Jejunum (tissue), 1 donor: ENCODE data around the gene MOCOS.

DNA sequence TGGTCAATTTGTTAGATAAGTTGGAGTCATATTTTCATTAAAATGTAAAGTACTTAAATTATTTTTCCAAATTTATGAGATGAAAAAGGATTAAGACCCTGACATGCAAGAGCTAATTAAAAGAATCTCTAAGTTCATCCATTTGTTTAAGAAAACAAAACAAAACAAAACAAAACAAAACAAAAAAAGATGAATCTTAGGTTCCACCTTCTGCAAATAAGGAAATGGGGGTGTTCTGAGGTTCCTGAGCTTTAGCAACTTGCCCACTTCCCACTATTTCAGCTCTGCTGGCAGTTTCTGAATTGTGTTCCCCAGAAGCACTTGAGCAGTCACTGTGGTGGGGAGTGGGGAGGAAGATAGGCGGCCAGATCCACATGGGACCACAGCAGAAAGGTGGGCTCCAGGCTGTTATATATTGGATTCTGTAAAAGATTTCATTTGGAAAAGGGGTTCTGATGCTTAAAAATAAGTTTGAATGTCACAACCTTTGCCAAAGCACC is 20.3 kb downstream of the INO80C start:
- PRO-cap: no peak

GRCh38 chr18:35589037-35589307 is 7.4 kb downstream of the GALNT1 start:
- PRO-cap: no peak

DNA sequence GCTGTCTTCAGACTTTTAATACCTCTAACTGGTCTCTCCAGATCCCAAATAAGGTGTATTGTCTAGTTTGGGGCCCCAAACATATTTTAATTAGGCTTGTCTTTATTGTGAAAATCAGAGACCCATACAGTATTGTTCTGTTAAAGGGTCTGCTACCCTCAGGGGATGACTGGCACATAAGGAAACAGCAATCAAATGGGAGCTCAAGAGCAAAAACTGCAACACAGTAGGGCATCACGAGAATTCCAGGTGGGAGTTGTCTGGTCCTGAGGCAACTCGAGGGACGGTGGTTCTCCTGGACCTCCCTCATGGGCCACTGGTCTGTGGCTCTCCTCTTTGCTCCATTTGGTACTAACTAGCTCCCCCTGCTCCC is 88.3 kb upstream of the C18orf21 start:
- PRO-cap: no peak

- PRO-cap: no peak
Measured at GRCh38 chr18:35972783-35973252, 339 bp downstream of the C18orf21 start.

DNA sequence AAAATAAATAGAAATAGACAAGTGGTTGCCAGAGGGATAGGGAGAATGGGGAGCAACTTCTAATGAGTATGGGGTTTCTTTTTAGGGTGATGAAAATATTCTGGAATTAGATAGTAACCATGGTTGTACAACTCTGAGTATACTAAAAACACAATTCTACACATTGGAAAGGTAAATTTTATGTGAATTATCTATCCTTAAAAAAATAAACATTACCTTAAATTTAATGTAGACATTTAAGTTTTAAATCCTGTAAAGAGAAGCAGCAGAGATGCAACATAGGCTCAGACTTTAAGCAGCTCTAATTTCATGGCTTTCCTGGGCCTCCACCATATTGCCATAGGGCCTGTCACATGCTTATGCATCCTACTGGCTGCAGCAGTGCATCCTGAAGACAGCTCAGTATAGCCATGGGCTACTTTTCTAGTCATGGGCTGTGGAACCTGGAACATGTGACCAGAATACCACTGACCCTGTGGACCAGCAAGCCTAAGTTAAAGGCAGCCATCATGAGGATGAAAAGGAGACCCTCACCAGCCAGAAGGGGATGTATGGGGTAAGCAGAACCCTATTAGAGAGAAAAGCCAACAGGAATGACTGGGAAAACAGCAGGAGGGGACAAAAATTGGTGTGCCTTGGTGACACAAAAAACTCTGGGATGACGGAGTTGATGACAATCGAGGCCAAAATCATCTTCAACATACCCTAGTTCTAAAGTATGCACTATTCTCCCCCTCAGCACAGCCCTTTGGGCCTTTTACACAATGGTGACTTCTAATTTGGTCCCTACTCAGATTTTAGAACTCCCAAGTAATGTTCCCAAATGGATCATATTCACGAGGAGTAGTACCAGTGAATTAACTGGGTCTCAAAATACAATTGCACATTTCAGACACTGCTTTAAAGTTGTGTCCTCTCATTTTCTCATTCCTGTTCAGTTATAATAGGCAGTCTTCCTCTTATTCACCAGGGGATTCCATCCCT is 10.8 kb downstream of the C18orf21 start:
- PRO-cap: no peak

DNA sequence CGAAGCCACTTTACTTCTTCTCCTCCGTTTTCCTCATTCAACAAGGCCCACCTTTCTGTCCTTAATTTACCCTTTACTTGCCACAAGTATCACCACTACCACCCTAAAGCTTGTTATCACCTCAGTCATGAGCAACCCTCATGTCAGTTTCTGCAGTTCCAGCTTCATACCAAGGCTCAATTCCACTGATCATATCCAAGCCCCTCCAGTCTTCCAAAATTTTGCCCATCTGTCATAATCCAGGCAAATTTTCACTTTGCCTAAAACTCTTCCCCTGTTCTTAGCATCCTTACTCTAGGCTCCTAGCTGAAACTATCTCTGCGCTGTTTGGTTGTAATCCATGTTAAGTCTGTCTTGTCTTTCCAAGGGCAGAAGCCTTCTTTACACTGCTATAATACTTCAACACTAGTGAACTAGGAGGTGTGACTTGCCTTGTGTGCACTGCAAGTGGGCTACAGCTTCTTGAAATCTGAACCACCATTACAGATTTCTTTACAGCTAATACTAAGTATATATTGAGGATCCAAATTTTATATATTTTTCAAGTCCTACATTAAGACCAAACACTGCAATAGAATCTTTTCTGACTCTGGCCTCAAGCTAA is 26.1 kb downstream of the C18orf21 start:
- PRO-cap: no peak

DNA sequence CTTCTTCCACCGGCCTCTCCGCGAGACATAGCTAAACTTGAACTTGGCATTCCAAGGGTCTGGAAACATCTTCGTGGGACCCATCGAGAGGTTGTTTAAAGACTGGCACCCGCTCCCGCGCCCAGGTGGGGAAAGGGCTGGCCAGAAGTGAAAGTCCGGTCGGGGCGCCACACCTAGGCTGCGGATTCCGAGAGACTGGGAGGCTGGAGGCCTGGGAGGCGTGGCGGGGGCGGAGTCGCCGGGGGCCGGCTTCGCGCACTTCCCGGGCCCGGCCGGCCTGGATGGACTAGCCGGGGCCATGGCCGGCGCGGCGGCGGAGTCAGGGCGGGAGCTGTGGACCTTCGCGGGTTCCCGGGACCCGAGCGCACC is at the start of gene MOCOS:
Gene MOCOS, plus strand, starts transcription at position 256 of the 369 bp plus-strand sequence.
- PRO-cap: bidirectional peak, plus-strand start at position 295 of the sequence, minus-strand start at position 149 of the sequence

- PRO-cap: no peak
Measured at GRCh38 chr18:36543886-36544742, 246.6 kb downstream of the FHOD3 start.

GRCh38 chr18:36580054-36580756 is 248.6 kb downstream of the TPGS2 start:
- PRO-cap: no peak

DNA sequence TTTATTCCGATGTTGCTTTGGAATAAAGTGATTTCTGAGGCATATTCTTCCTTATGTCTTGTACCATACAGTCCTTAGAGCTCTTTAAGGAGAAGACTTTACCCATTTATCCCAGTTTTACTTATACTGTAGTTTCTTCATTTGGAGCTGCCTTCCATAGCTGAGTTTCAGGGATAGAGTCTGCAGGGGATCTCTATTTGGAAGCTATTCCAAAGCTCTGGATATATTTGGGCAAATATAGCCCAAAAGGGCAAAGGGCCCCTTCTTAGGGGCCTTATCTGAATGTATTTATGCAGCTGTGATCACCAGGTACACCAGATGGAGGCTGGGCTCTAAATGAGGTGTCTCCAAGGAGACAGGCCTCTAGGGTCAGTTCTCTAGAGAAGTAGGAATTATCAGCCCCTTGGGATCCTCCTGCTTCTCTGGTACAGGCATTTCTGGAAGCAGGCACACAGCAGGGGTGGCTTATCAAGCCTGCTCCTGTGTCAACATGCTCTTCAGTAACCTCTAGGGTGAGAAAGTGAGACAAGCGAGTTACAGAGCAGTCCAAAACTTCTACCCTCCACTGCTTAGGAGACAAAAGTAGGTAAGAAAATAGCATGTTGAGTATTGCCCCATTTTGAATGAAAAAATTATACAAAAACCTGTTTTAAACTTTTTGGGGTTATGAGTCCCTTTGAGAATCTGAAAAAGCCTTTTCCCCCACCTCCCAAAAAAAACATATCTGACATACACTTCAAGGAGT is 13.9 kb downstream of the TPGS2 start:
- PRO-cap: no peak

- PRO-cap: bidirectional peak, plus-strand start at chr18:37254111, minus-strand start at chr18:37253993
Measured at GRCh38 chr18:37253808-37254465, 311.7 kb downstream of the CELF4 start.

DNA sequence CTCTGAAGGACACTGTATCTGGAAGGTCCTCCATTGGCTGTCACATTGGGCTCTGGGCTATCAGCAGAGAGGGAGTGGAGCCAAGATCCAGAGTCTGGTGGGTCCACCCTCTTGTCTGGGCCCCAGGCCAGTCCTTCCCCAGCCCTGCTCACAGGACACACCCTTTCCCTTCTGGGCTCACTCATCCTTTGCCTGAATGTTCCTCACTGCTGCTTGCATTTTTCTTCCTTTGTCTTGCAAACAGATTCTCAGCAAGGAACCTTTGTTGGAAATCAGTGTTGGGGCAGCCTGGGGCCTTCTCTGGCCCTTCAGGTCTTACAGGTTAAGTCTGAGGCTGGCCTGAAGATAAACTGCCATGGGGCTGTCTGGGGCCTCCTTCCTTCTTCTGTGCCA is 11.4 kb upstream of the CELF4 start:
- PRO-cap: no peak

GRCh38 chr18:38725522-38725721 is 1159.8 kb upstream of the CELF4 start:
- PRO-cap: no peak

GRCh38 chr18:41993253-41994092 is 38.4 kb downstream of the PIK3C3 start:
- PRO-cap: no peak

- PRO-cap: no peak
Measured at GRCh38 chr18:42525761-42526398, 570.8 kb downstream of the PIK3C3 start.

DNA sequence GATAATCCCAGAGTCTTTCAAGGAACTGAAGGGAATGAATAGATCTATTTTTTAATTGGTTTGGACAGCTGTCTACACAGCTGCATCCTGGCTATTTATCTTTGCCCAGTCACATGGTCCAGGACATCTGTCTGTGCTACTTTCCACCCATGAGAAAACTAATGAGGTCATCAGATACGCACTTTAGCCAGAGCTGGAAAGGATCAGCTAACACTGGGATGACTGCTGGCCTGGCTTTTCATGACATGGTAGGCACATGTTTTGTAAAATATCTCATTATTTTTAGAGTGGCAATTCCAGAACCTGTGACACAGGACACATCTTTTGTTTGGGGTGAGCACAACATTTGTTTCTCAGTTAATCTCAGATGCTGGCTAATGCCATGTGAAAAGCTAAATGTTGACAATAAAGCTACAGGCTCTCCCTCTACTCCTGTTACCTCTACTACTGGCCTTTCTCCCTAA is 500.8 kb downstream of the RIT2 start:
- PRO-cap: no peak

- PRO-cap: no peak
Measured at GRCh38 chr18:43933079-43933794, 655.9 kb upstream of the SYT4 start.

- PRO-cap: no peak
Measured at GRCh38 chr18:44507377-44508339, 173.0 kb upstream of the SETBP1 start.

- PRO-cap: no peak
Measured at GRCh38 chr18:44711082-44711610, 30.5 kb downstream of the SETBP1 start.

DNA sequence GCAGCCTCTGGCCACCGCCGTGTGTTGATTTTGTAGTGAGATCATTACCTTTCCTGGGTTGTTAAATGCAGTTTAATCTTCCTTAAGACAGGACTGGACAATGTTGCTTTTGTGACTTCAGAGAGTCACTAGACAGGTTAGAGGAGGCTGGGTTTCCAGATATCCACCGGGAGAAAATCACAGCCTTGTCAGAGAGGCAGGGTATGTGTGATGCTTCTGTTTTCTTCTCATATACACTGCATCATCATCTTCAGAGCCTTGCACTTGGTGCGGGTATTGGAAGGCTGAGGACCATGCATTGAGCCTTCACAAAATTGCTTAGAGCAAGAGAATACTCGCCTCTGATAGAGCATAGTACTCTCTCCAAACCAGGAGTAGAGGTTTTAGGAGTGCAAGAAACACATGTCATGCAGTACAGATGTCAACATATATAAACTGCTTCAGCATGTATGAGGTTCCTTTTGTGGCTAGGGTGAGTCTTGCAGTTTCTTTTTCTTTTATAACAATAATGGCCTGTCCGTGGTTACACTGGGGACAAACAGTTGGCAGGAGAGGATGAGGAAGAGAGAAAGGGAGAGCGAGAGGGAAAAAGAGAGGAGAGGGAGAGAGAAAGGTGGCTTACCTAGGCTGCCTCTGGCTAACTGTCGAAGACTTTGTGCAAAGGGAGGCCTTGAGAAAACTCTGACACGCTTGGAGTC is 98.5 kb downstream of the SETBP1 start:
- PRO-cap: no peak